ENCODE measurements around a stretch of chr10.

DNA sequence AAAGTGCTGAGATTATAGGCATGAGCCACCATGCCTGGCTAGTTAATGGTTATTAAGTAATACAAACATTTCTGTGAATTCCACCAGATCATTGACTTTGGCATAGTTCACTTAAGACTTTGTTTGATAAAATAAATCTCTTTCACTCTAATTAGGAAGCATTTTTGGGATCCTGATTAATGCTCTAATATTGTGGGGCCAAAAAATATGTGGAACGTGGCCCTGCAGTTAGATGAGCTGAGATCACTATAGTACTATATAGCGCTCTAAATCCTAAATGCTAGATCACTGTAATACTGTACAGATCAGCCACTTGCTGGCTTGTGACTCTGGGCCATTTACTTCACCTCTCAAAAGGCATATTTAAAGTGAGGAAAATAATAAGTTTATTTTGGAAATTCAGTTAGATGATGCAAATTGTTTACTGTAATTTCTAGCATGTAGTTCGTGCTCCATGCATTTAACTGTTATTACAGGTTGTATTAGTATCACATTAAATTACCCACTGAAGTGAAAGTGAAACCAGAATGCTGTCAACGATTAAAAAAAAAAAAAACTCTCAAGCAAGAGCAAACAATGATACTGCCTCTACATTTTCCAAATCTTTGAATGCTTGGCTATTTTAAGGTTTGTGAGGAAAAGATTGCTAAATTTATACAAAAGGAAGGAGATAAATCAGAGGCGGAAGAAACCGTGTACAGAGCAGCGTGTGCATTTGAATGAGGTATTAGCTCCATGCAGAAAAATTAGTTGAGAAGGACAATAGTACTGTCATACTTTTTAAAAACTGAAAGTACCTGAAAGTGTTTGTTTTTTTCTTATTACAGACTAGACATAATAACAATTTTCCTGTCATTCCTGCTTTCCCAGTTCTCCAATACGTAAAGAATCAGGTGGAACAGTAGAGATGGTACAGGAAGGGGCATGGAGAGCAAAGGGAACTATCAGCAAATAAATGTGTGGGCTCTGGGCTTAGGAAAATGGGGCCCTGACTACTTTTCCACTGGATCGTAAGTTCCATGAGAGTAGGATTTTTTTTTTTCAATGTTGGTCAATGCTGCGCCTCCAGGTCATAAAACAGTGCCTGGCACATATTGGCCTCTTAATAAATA, 15.6 kb upstream of the FAS start:
- RRBS = no CpG with 5 or more reads among the region's 10 CpGs

GRCh38 chr10:88983126-88983603, 7.4 kb upstream of the FAS start:
- RRBS = 44% methylated on average over 1 of the region's 2 CpGs

- RRBS = no CpG with 5 or more reads among the region's 20 CpGs
Observed at GRCh38 chr10:89224566-89225545, 17.7 kb upstream of the CH25H start.

DNA sequence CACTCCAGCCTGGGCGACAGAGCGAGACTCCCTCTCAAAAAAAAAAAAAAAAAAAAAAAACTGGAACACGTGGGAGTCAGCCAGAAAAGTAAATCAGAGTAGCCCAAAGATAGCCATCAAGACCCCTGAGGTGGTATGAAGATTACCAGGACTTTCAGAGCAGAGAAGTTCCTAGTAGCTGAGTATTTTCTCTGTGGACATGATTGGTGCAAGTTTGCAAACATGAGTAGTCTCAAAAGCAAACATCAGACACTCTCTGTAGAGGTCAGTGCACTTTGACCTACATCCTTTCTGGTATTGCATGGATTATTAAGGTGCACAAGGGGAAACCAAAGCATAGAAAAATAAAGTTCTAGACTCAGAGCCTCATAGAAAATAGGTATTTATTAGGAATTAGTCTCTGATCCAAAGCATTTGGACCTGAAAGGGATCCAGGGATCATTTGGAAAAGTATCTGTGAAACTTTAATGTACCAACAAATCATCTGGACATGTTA, 4.5 kb upstream of the IFIT1B start:
- RRBS = no CpG with 5 or more reads among the region's 3 CpGs

GRCh38 chr10:89699791-89700226, 1.6 kb upstream of the KIF20B start:
- RRBS = no CpG with 5 or more reads among the region's 3 CpGs

GRCh38 chr10:89887363-89887834, 186.0 kb downstream of the KIF20B start:
- RRBS = no CpG with 5 or more reads among the region's 5 CpGs

- RRBS = no CpG with 5 or more reads among the region's 4 CpGs
Observed at GRCh38 chr10:91043093-91043433, 122.2 kb upstream of the ANKRD1 start.

DNA sequence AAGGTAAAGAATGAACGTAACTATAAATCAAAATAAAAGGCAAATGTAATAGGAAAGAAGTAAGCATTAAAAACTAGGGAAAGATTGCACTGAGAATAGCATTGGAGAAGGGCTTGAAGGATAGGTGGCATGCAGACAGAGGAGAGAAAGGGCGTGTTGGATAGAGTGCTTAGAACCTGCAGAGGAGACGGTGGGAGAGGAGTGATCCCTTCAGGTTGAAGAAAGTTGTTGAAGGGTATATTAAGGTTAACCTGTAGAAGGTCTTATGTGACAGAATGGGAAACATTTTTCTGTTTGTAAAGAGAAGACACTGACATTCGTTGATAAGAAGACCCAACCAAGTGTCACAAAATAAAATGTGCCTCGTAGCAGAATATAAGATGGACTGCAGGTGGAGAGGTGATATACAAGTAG, 1.4 kb downstream of the PCGF5 start:
- RRBS = no CpG with 5 or more reads among the region's 5 CpGs

GRCh38 chr10:91246018-91246790, 25.7 kb downstream of the PCGF5 start:
- RRBS = no CpG with 5 or more reads among the region's 2 CpGs

DNA sequence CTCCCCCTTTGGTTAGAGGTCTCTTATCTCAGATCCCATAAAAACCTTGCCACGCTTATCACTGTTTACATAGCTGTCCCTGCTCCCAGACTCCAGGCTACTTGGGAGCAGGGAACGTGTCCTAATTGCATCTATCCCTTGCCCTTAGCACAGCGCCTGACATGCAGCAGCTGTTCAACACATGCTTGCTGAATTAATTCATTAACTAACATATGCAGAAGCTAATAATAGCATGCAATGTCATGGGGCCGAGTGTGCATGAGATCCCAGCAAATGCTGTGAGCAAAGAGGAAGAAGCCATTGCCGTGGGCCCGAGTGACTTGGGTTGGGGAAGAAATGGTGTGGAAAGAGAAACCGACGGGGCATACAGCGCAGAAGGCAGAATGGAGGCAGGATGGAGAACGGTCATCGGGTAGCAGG, 41.4 kb downstream of the PPP1R3C start:
- RRBS = no CpG with 5 or more reads among the region's 11 CpGs

- RRBS = 1% methylated on average over 21 of the region's 110 CpGs
Observed at GRCh38 chr10:91908250-91909351, 685 bp downstream of the FGFBP3 start.

- RRBS = no CpG with 5 or more reads among the region's 14 CpGs
Observed at GRCh38 chr10:92032790-92033818, 109.5 kb downstream of the BTAF1 start.

DNA sequence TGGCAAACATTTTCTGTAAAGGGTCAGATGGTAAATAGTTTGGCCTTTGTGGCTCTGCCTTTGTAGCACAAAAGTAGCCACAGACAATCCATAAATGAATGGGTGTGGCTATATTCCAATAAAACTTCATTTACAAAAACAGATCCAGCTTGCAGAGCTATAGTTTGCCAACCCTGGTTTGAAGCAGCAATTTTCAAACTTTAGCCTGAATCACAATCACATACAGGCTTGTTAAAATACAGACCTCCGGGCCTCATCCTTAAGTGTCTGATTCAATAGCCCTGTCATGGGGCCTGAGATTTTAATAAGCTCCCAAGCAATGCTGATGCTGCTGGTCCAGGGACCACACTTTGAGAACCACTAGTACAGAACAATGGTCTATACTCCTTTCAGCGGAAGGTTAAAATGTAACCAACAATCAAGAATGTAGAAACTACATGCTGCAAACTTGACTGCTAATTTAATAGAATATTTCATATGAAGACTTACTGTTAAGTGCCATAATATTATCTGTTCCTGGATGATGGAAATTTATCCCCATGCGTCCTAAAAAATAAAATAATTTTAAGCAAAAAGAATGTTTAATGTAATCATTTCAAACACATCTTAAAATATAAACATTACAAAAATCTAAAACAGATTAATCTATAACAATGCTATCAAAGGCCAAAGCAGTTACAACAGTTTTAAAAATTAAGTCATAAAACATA, 110.2 kb downstream of the CPEB3 start:
- RRBS = no CpG with 5 or more reads among the region's 3 CpGs

- RRBS = no CpG with 5 or more reads among the region's 6 CpGs
Observed at GRCh38 chr10:92572660-92573023, 1.3 kb downstream of the IDE start.

- RRBS = 7% methylated on average over 29 of the region's 79 CpGs
Observed at GRCh38 chr10:92690348-92691437, 938 bp downstream of the HHEX start.

DNA sequence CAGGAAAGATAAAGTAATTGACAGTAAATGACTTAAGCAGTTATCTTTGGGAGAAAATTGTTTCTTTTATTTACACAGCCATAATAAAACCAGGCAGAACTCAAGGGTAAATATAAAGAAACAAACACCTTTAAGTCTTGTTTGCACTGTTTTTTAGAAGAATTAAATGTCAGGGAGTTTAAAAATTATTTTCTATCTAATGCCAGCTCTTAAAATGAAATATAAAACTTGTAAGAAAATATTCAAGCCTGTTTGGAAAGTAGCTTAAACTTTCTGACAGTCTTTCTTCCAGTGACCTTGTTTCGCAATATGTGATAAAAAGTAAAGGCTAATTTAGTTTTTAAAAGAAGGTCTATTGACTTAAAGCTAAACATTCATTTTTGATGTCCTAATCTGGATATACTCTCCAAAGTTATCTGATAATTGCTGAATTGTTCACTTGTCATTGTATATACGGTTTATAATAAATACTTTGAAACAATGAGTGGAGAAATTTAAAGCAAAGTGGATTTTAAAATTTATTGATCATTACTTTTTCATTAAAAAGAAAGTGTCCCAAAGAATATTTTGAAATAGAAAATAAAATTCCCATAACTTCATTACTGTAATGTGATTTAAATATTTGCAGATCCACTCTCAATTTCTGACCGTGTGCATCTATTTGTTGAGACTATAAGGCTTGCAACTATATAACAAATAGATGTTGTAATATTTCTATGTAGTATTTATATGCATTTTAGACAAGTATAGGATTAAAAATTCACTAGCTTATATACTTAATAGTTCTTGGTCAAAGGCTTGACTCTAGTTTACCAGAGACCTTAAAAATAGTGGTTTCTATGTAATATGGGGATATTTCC, 3.5 kb downstream of the HHEX start:
- RRBS = no CpG with 5 or more reads among the region's 3 CpGs

DNA sequence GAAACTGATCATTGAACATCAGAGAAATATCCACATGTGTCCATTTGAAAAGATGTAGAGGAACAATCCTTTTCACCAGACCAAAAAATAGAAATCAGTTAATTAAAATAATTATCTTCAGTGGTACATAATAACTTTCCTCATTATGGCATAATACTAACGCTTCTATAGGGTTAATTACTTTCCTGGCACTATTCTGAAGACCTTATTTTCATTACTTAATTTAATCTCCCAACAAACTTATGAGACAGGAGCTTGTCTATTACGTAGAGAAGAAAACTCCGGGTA, 30.3 kb upstream of the EXOC6 start:
- RRBS = no CpG with 5 or more reads among the region's 3 CpGs

DNA sequence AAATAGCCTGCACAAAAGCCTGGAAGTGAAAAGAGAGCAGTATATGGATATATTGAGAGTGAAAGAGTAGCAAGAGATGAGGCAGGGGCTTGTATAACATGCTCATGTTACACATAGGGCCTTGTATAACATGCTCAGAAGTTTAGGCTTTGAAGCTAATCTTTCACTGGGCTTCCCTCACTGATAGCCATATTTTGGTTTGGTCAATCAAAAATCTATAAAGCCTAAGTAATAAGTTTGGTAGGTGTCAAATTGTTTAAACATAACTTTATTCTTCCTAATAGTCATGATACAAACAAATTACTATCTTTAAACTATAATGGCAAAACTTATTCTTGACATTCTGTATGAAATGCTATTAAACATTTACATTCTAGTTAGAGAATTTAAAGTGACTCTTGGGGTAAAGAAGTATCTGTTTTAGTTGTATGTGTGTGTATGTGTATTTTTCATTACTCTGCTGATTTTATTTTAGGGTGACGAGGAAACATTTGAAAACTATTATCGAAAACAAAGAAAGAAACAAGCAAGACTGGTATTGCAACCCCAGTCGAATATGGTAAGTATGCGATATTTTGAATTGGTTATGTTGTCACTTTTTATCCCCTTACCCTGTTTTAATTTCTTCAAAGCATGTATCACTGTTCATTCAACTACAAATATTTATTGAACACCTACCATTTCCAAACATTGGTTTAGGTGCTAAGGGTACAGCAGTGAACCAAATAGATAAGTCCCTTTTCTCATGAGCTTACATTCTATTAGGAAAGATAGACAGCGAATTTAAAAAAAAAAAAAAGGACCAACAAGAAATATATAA, 79.8 kb downstream of the EXOC6 start:
- RRBS = no CpG with 5 or more reads among the region's 5 CpGs

DNA sequence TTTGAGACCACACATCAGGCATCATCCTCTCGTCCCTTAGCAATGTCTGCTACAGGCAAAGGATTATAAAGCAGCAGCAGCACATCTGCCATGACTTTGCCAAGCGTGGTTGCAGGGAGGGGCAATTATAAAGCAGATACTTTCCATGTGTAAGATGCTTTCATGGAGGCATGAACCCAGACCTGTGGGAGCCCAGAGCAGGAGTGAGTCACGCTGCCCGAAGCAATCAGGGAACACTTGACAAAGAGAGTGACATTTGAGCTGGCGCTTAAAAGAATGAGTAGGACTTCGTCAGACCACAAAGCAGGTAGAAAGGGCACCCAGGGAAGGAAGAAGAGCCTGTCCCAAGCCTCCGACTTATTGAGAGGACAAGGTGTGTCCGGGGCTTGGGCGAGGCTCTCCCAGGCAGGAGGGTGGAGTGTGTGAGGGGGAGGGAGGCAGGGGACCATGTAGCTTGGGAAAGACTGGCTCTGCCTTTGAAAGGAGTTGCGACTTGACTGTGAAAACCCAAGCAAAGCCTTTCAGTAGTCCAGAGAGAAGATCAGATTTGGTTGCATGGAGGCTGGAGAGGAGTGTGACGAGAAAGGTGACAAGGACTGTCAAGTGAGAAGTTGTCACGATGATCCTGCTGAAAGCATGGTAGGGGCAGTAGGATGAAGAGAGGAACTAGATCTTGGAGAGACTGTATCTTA, 147.1 kb downstream of the MYOF start:
- RRBS = no CpG with 5 or more reads among the region's 12 CpGs

Data from skeletal muscle cell (primary cell).